Vermiform appendix (tissue), 1 donor: ENCODE measurements around the genes NAMPT and CCDC71L.

- PRO-cap = no peak
Measured at GRCh38 chr7:106110809-106111195, 1.3 kb downstream of the SYPL1 start.

GRCh38 chr7:106138758-106139477, 26.8 kb upstream of the SYPL1 start:
- PRO-cap = no peak

- PRO-cap = no peak
Measured at GRCh38 chr7:106177696-106178200, 65.6 kb upstream of the SYPL1 start.

DNA sequence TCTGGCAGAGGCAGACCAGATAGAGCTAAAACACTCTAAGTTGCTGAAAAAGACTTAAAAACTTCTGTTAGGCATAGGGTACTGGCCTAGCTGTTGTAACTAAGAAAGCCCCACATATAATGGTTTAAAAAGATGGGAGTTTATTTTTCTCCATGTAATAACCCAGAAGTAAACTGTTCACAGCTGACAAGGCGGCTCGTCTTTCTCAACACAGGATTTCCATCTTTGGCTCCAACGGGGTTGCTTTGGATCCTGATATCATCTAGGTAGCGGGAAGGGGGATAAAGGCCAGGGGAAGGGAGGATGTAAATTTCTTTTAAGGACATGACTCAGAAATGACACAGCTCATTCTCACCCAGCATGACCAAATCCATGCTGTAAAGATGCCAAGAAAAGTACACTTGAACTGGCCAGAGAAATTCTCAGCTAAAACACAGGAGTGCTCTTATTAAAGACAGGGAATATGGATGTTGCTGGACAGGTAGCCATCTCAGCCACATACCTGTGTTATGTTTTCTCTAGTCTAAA, 68.4 kb downstream of the NAMPT start:
- PRO-cap = no peak

DNA sequence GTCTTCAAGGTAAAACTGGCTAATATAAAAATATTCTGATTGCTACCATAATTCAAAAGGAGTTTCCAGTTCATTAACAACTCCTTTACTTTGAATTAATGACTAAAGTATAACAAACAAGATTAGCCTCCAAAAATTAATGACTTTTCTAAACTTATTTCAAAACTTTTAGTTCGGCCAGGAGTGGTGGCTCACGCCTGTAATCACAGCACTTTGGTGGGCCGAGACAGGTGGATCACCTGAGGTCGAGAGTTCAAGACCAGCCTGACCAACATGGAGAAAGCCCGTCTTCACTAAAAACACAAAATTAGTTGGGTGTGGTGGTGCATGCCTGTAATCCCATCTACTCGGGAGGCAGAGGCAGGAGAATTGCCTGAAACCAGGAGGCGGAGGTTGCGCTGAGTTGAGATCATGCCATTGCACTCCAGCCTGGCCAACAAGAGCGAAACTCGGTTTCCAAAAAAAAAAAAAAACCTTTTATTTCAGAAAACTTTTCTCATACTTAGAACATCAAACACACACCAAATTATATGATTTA, 8.3 kb downstream of the NAMPT start:
- PRO-cap = no peak

DNA sequence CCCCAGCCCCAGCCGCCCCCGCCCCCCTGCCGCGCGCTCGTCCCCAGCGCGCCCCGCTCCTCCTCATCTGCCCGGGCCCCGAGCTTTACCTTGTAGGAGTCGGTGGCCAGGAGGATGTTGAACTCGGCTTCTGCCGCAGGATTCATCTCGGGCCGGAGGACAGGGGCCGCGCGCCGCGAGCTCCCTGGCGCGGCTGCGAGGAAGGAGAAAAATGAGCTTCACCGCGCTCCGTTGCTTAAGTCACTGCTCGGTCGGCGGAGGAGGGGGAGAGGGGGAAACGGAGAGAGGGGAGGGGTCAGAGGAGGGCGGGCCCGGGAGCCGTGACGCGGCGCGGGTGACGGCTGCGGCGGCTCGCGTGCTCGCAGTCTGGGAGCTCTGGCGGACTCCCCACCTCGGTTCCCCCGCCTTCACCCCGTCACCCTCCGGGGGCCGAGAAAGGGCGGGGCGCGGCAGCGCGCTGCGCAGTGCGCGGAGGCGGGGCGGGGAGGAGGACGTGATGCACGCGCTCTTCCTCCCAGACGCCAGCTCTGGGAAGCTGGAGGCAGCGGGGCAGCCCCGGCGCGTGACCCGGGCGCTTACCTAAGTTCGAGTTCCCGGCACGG, at the start of gene NAMPT:
NAMPT (minus strand) TSS at position 245 of the 602 bp plus-strand sequence.
- PRO-cap = bidirectional peak, plus-strand start at position 470 of the sequence, minus-strand start at position 213 of the sequence; bidirectional peak, plus-strand start outside the sequence, minus-strand start at position 529 of the sequence

- PRO-cap = no peak
Measured at GRCh38 chr7:106327314-106327700, 42.5 kb upstream of the NAMPT start.

DNA sequence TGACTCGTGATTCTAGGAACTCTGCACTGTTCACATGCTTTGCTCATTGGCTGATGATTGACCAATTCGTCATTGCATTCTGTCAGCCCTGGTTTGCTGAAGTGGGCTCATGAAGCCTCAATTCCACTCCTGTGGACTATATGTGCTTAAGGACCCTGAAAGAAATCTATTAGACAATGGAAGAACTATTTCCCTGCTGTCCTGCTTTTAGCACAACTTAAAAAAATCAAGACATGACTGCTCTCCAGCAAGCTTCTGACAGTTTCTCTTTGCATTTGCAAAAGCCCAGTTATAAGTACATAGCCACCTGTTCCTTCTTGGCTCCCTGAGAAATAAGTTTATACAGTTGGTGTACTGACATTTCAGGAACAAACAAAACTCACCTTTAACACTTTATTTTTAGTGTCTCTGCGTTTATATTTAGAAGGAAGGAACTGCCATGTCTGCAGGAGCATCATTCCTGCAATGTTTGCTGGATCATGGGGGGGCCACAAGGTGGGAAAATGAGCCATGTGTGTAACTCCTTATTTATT, 146.0 kb upstream of the NAMPT start:
- PRO-cap = no peak

DNA sequence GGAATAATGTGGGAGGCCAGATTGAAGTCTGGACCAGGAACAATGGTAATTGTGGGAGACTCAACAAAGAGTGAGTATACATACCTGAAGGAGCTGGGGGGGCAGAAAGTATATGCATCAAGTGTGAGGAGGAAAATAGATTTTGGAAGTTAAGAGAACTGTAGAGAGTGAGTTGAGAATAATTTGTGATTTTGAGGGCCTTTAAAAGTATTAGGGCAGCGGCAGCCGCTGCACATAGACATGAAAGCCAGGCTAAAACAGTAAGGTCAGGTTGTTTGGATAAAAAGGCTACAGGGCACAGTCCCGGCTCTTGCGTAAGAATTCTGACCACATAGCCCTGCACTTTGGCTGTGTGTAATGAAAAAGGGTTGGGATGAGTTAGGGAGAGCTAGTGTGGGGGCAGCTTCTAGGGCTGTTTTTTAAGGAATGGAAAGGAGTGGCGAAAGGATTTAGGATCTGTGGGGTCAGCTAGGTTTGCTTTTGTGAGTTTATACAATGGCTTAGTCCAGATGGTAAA, 130.8 kb downstream of the CCDC71L start:
- PRO-cap = no peak

DNA sequence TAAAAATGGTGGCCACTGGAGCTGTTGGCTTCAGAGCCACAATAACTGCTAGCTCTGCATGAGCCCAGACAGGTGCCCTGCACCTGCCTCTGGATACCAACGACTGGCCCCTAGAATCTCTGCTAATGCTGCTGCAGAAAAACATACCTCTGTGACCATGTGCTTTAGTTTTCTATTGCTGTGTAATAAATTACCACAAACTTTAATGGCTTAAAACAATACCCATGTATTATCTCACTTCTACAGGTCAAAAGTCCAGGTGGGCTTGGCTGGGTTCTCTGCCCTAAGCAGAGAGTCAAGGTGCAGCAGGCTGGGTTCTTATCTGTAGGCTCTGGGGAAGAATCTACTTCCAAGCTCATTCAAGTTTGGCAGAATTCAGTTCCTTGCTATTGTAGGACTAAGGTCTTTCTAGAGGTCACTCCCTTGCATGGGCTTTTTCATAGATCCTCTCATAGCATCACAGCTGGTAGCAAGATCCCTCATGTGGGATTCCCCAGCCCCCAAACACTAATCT, 52.3 kb downstream of the CCDC71L start:
- PRO-cap = no peak

DNA sequence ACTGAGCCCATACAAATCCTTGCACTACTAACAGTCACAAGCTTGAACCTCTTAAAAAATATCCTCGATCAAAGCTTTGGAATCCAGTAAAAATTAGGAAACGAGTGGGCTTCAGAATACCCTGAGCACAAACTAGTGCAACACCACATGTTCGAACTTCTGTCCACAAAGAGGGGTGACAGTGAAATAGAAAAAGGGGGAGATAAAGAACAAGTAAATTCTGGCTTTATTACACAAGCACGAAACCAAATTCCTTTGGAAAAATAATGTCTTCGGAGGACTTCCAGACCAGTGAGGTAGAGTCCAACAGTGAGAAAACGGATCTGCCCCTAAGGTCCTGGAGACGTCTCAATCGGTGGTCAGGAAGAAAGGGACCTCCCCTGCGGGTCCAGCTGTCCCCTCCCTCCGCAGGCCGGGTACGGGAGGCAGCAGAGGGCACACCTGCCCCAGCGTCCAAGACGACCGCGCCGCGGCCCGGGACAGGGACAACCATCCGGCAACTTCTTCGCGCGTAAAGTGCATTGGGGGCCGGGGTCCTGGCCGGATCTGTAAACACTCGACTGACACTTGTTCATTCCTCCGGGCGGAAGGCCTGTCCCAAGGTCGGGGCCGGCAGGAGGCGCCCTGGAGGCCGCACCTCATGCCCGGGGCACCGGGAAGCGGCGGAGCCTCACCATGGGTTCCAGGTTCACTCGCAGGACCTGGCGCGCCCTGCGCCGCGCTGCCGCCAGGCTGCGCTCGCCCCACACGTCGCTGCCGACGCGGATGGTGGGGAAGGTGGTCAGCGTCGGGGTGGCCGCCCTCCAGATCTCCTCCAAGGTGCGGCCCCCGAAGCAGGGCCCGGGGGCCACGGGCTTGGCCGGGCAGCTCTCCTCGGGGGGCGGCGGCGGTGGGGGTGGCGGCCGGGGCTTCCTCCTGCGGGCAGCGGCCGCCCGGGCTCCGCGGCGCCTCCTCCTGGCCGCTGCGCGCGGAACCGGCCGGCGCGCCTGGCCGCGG, 1.1 kb downstream of the CCDC71L start:
- PRO-cap = bidirectional peak, plus-strand start at position 456 of the sequence, minus-strand start at position 325 of the sequence

GRCh38 chr7:106660547-106661364, at the start of gene CCDC71L:
Gene CCDC71L, minus strand, starts transcription at chr7:106661158.
- PRO-cap = bidirectional peak, plus-strand start at chr7:106660632, minus-strand start at chr7:106660637; bidirectional peak, plus-strand start at chr7:106661279, minus-strand start at chr7:106661158

- PRO-cap = no peak
Measured at GRCh38 chr7:106867423-106867748, 2.3 kb downstream of the PIK3CG start.

- PRO-cap = no peak
Measured at GRCh38 chr7:106881595-106882038, 16.5 kb downstream of the PIK3CG start.

- PRO-cap = no peak
Measured at GRCh38 chr7:107069328-107070127, 25.0 kb downstream of the PRKAR2B start.

DNA sequence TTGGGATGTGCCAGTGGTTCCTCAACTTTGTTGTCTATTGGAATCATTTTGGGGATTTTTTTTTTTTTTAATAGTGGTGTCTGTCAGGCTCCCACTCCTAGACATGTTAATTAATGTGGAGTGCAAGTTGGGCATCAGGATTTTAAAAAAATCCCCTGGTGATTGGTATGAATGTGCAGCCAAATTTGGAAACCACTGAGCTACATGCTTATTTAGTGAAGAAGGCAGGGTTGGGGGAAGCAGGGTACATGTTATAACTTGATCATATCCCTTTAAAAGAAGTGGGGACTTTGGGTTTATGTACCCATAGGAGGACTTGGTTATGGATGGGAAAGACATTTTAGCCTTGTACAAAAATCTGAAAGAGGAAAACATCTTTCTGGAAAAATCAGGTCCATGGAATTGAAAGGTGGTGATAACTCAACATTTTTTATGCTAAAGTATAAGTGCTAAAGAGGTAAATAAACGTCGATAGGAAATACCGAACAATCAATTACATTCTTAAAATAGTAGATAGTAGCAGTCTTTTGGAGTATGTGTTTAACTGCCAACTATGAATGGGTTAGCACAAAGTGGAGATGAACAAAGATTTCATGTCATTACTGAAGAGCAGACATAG, 34.2 kb downstream of the HBP1 start:
- PRO-cap = no peak

DNA sequence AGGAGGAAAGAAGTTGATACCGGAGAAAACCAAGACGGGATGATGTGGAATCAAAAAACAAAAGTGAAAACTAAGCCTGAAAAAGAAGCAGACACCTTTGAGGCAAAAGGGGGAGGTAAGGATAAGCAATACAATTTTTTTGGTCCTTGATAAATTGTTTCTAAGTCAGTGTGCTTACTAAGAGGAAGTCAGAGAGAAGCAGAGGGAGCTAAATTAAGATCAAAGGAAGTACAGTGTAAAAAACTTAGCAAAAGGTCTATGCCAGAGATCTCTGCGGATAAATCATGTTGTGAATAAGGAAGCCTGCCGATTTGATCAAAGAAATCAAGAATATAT, 137.0 kb upstream of the GPR22 start:
- PRO-cap = no peak

- PRO-cap = no peak
Measured at GRCh38 chr7:107661380-107662402, 1.1 kb downstream of the SLC26A4 start.

GRCh38 chr7:107932694-107933288, 41.8 kb downstream of the DLD start:
- PRO-cap = no peak

DNA sequence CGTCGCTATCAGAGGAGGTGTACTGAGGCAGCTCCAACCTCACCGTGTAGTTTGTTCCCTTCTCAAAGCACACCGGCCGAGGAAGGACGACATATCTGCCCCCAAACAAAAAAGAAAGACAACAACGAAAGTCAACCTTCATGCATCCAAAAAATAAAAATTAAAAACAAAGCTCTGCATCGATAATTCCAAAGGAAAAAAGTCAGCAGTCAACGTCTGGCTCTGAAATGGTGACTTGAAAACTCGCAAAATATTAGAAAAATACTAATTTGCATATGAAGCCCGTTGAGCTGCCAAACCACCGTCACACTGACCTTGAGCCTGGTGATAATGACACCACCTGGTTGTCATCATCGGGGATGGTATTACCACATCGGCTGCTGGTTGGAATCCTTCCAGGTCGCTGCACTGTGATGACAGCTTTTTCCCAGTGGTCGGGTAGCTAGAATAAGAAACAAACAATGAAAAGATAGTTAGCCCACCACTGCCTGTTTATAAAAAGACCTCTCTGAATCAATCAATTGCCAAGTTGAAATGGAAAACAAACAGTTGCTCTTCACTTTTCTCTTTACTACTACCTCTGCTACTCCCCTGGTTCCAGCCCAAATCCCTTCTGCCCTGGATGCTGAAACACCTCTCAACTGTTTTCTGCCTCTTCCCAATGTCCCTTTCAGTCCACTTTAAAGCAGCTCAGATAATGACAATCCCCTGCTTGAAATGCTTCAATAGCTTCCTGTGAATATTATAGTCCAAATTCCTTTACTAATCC, 41.5 kb downstream of the LAMB1 start:
- PRO-cap = no peak